Cardiac muscle cell (in vitro differentiated cells and primary cell): ENCODE data around the genes KCNH6, LIMD2, GH2, CSHL1 and GH1.

GRCh38 chr17:61406221-61406571 is 6.6 kb downstream of the TBX2 start:
- RAMPAGE, long total RNA, result no peak
- RRBS, result no CpG with 5 or more reads among the region's 3 CpGs

- RAMPAGE, long total RNA, result no peak
- RRBS, result 8% methylated on average over 32 of the region's 86 CpGs
Measured at GRCh38 chr17:61410863-61411711, 11.4 kb downstream of the TBX2 start.

DNA sequence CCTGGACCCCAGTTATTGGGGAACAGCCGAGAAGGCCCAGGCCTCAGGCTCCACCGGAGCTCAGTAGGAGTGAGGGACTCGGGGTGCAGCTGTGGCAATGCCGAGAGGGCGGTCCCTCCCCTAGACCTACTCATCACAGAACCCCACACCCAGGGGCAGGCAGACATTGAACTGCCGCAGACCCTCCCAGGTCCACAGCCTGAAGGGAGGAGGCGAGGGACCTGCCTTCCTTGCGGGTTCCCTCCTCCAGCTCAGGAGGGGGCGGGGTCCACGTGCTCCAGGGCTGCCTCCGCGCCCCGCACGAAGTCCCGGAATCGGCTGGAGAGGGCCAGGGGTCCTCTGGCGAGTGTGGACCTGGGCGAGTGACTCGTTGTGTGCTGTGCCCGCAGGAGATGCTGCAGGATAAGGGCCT is 3.9 kb downstream of the TBX4 start:
- RAMPAGE, long total RNA, result no peak
- RRBS, result no CpG with 5 or more reads among the region's 20 CpGs

DNA sequence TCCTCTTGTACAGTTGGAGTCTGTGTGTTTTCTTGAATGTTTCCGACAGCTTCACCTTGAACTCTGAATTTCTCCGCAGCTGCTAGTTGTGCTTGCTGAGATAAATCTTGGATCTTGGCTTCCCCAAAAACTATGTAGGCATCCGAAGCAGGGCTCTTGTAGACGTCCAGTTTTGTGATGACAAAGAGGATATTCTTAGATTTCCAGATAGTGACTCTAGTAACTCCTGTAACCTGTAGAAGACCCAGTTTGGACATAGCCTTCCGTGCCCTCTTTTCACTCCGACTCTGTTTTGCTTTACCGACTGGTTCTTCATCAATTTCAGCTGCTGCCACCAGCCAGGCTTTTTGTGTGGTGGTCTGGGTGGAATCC is 346 bp downstream of the NACA2 start:
- RAMPAGE, long total RNA, result no peak
- RRBS, result no CpG with 5 or more reads among the region's 7 CpGs

- RAMPAGE, long total RNA, result no peak
- RRBS, result no CpG with 5 or more reads among the region's 4 CpGs
Measured at GRCh38 chr17:61862110-61862743, 1.1 kb downstream of the BRIP1 start.

DNA sequence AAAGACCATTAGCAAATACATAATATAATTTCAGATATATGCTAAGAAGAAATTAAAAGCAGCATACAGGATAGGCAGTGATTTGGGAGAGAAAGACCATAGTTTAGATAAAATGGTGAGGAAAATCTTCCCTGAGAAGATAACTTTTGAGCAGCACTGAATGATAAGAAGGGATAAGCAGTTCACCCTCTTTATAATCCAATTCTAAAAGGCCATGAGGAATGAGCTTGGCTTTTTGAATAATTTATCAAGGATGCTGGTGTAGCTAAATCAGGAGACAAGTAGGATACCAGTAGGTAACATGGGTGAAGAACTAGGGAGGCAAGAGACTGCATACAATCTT is 60.8 kb downstream of the MED13 start:
- RAMPAGE, long total RNA, result no peak

- RAMPAGE, long total RNA, result no peak
- RRBS, result no CpG with 5 or more reads among the region's 3 CpGs
Measured at GRCh38 chr17:62165201-62165816, 100.2 kb upstream of the MED13 start.

DNA sequence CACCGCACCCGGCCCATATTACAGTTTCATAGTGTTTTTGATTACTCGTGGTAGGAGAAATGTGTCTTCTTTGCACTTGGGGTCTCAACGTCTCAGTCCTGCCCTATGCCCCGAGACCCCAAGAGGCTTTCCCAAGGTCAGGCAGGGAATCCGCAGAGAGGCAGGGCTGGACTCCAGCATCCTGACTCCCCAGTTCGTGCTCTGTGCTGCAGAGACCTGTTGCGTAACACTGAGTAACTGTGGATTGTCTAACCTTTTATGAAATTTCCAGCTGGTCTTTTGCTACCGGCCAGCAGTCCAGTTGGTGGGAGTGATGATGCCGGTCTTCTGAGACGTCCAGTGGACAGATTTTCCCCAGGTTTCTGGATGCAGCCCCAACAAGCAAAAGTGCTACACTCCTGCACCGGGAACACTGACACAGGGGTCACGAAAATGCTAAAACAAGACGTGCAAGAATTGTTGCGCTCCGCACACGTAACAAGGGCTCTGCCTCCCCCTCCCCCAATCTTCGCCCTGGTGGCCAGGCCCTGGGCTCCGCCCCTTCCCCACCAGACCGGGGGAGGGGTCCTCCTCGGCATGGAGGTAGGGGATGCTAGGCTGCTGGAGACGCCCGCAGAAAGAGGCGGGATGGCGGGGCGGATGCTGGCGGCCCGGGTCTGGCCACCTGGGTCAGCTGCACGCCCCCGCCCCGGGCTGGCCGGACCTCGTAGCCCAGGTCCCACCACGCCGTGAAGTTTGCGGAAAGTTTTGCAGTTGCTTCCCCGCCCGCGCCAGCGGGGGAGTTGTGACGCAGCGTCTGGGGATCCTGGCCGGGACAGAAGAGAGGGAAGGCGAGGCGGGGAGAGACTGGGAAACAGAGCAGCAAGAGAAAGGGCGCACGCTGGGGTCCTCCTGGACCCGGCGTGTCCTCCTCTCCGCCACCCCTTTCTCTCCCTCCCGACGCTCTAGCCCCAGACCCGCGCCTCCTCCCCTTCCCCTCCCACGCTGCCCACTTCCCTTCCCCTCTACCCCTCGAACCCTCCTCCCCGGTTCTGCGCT is 576 bp upstream of the MRC2 start:
- RAMPAGE, long total RNA, result no peak
- RRBS, result 3% methylated on average over 27 of the region's 58 CpGs

- RAMPAGE, long total RNA, result no peak
- RRBS, result no CpG with 5 or more reads among the region's 19 CpGs
Measured at GRCh38 chr17:63411403-63412554, 34.3 kb downstream of the CYB561 start.

- RAMPAGE, long total RNA, result no peak
- RRBS, result 3% methylated on average over 18 of the region's 46 CpGs
Measured at GRCh38 chr17:63475913-63476752, 728 bp upstream of the ACE start.

DNA sequence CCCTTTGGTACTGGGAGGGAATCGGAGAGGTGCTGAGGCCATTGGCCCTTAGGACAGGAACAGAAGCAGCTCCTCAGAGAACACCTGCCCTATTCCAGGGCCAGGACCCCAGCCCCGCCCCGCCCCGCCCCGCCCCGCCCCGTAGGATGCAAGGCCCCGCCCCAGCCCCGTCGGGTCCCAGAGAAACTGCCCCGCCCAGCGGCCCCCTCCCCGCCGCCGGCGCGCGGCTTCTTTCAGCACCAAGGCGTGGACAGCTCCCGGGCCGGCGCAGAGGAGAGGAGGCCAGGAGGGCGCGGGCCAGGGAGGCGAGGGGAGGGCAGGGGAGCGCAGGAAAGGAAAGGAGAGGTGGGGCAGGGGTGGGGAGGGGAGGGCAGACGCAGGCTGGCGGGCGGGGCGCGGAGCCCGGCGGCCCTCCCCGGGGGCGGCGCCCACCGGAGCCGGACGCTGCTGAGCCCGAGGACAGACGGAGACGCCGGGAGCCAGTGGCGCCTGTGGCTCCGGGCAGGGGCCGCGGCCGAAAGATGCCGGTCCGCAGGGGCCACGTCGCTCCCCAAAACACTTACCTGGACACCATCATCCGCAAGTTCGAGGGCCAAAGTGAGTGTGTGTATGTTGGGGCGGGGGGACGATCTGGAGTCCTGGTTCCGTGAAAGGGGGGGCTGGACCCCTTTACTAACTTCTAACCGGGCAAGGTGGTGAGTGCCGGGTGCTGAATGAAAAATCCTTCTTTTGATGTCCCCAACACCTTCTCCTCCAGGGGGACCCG is at the start of gene KCNH6:
KCNH6 (plus strand) TSS at position 466 of the 766 bp plus-strand sequence.
- RAMPAGE, long total RNA, result no peak
- RRBS, result 6% methylated on average over 11 of the region's 60 CpGs

GRCh38 chr17:63622633-63622978 is 389 bp downstream of the MAP3K3 start:
- RAMPAGE, long total RNA, result no peak
- RRBS, result 2% methylated on average over 25 of the region's 52 CpGs

DNA sequence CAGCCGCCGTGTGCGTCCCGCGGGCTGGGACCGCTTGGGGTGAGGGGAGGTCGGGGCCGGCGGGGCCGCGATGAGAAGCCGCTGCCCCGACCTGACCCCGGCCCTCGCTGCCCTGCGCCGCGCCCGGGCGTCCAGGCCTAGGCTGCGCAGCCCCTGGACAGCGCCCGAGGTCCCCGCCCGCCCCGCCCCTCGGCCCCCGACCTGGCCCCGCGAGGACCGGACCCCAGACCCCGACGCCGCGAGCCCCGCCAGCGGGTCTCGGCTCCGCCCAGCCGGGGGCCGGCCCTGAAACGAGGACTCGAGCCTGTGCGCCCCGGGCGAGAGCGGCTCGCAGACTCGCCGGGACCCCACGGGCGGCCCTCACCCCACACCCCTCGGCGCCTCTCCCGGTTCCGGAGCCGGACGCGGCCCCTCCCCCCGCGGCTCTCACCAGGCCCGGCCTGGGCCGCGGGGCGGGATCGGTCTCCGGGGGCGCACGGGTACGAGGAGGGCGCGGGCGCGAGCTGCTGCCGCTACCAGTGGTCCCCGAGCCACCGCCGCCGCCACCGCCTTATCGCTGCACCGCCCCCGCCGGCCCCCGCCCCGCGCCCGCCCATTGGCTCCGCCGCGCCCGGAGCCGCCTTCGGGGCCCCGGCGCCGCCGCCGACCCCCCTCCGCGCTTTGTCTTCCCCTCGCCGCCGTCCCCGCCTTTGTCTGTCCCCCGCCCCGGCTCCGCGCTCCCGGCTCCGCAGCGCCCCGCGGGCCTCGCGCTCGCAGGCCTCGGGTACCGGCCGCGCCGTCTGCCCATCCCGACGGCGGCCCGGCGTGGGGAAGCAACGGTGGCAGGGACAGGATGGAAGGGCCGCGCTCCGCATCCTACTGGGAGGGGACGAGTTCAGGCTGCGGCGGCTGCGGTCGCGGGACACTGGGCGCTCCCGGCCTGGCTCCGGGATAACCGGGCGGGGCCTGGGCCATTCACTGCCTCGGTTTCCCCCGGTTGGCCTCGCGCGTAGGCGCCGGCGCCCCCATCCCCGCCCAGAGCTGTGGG is at the start of gene LIMD2:
LIMD2 (minus strand) TSS at position 524 of the 1,027 bp plus-strand sequence.
- RAMPAGE, long total RNA, result start-site peak on the minus strand centred at position 543 of the sequence, 53 bp wide, 73 and 71 reads in 2 replicates
- RRBS, result 3% methylated on average over 101 of the region's 151 CpGs

- RAMPAGE, long total RNA, result no peak
- RRBS, result 54% methylated on average over 2 of the region's 26 CpGs
Measured at GRCh38 chr17:63701198-63701817, 1.4 kb upstream of the LIMD2 start.

- RAMPAGE, long total RNA, result no peak
- RRBS, result no CpG with 5 or more reads among the region's 4 CpGs
Measured at GRCh38 chr17:63706147-63706613, 6.3 kb upstream of the LIMD2 start.

- RAMPAGE, long total RNA, result no peak
- RRBS, result no CpG with 5 or more reads among the region's 2 CpGs
Measured at GRCh38 chr17:63748153-63748384, 6.5 kb upstream of the STRADA start.

GRCh38 chr17:63829244-63829736 is 1.8 kb upstream of the FTSJ3 start:
- RAMPAGE, long total RNA, result no peak
- RRBS, result no CpG with 5 or more reads among the region's 3 CpGs

GRCh38 chr17:63881844-63882212 is at the start of gene GH2:
Gene GH2, minus strand, starts transcription at chr17:63881944.
- RAMPAGE, long total RNA, result no peak
- RRBS, result no CpG with 5 or more reads among the region's 7 CpGs

DNA sequence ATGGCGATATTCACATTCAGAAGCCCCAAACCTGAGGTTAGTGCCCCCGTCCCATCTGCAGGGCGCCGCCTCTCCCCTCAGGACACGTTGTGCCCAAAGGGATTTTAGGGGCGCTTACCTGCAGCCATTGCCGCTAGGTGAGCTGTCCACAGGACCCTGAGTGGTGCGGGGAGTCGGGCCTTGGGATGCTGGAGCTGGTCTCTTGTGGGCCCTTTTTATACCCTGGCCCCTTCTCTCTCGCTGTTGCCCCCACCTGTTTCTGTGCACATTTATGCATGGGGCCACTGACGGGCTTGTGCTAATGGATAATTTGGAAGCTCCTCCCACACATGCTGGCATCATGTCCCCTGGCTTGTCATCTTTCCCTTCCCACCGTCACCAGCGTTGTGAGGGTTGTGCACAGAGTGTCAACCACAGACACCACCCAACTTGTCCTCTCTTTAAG is at the start of gene CSHL1:
CSHL1 (minus strand) TSS at position 190 of the 445 bp plus-strand sequence.
- RAMPAGE, long total RNA, result no peak
- RRBS, result no CpG with 5 or more reads among the region's 13 CpGs

- RAMPAGE, long total RNA, result no peak
- RRBS, result no CpG with 5 or more reads among the region's 14 CpGs
Measured at GRCh38 chr17:63918643-63919267, at the start of gene GH1. Gene GH1, minus strand, starts transcription at chr17:63918839.